Thyroid gland (tissue), 7 donors: Measurements from ENCODE around the gene SYNGR1.

- PRO-cap, 2 experiments, result no peak in any of the 2 experiments
- RAMPAGE, long total RNA, 5 experiments, result no peak in any of the 5 experiments
Measured at GRCh38 chr22:38943327-38943725, 14.1 kb upstream of the APOBEC3A start.

- PRO-cap, 2 experiments, result no peak in any of the 2 experiments
- RAMPAGE, long total RNA, 5 experiments, result no peak in any of the 5 experiments
Measured at GRCh38 chr22:39017448-39018191, 3.3 kb upstream of the APOBEC3D start.

DNA sequence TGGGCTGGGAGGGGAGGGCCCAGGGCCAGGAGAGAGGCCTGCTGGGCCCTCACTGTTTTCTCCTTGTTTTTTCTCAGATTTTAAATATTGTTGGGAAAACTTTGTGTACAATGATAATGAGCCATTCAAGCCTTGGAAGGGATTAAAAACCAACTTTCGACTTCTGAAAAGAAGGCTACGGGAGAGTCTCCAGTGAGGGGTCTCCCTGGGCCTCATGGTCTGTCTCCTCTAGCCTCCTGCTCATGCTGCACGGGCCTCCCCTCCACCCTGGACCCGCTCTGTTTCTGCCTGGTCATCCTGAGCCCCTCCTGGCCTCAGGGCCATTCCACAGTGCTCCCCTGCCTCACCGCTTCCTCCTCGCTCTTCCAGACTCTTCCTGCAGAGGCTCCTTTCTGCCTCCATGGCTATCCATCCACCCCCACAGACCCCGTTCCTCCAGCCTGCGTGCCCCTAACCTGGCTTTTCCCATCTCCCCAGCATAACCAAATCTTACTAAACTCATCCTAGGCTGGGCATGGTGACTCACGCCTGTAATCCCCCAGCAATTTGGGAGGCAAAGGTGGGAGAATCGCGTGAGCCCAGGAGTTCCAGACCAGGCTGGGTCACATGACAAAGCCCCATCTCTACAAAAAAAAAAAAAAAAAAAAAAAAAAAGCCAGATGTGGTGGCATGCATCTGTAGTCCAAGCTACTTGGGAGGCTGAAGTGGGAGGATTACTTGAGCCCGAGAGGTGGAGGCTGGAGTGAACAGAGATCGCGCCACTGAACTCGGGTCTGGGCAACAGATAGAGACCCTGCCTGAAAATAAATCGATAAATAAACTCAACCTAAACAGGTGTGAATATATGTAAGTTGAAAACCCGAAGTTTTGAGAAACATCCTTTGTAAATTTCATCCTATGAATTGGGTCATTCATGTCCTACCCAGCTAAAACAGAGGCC is 2.5 kb upstream of the APOBEC3D start:
- PRO-cap, 2 experiments, result no peak in any of the 2 experiments
- RAMPAGE, long total RNA, 5 experiments, result no peak in any of the 5 experiments

DNA sequence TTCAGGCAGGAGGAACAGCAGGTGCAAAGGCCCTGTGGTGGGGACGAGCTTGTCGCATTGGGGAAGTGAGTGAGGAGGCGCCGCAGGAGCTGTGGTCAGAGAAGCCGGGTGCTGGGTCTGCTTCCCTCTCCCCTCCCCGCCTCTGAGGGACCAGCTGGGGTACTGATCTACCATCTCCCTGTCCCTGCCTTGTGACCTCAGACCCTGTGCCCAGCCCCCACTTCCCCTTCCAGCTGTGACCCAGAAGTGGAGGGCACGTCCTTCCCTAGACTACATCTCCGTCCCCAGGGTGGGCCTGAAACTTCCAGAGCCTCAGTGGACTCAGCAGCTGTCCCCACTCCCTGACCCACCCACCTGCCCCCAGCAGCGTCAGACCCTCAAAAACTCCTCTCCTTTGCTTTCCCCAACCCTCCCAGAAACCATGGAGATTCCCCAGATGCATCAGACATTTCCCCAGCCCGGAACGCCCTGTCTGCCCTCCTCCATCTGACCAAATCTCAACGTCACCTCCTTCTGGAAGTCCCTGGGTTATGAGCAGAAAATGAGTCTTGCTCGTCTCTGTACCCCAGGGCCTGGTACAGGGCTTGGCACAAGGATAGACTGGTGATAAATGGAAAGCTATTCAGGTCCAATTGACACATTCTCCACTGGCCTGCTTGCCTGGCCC is 19.8 kb upstream of the PDGFB start:
- PRO-cap, 2 experiments, result peak in 1 of 2 experiments; most common minus-strand start position 144 of the sequence (in 1)
- RAMPAGE, long total RNA, 5 experiments, result no peak in any of the 5 experiments

GRCh38 chr22:39289128-39289510 is 30.3 kb downstream of the RPL3 start:
- PRO-cap, 2 experiments, result no peak in any of the 2 experiments
- RAMPAGE, long total RNA, 5 experiments, result no peak in any of the 5 experiments

DNA sequence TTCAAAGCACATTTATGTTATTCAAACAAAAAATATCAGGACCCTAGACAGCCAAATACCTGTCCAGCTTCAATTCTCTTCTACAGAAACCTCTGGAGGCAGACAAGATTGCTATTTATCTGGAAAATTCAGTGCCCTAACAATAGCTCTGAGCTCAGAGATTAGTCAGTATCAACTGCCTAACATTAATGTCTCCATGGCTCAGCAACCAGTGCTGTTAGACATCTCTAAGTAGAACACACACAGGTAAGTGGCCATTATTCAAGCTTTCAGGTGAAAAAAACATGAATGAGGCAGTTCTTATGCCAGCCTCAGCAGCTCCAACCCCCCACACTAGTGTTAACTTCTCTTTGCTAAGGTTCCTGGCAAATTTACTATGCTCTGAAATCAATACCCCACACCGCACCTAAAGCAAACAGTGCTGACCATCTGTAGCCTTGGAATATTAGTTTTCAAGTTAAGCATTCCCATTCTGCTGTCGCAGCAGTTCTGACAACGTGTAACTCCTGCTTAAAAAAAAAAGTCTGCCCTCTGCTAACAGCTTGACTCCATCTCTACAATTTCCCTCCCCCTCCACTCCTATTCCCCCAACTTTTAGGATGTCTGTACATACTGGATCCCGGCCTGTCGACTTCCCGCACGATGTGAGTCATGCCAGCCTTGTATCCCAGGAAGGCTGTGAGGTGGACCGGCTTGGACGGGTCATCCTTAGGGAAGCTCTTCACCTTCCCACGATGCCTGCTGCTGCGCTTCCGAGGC is 1.5 kb downstream of the RPL3 start:
- PRO-cap, 2 experiments, result no peak in any of the 2 experiments
- RAMPAGE, long total RNA, 5 experiments, result no peak in any of the 5 experiments

DNA sequence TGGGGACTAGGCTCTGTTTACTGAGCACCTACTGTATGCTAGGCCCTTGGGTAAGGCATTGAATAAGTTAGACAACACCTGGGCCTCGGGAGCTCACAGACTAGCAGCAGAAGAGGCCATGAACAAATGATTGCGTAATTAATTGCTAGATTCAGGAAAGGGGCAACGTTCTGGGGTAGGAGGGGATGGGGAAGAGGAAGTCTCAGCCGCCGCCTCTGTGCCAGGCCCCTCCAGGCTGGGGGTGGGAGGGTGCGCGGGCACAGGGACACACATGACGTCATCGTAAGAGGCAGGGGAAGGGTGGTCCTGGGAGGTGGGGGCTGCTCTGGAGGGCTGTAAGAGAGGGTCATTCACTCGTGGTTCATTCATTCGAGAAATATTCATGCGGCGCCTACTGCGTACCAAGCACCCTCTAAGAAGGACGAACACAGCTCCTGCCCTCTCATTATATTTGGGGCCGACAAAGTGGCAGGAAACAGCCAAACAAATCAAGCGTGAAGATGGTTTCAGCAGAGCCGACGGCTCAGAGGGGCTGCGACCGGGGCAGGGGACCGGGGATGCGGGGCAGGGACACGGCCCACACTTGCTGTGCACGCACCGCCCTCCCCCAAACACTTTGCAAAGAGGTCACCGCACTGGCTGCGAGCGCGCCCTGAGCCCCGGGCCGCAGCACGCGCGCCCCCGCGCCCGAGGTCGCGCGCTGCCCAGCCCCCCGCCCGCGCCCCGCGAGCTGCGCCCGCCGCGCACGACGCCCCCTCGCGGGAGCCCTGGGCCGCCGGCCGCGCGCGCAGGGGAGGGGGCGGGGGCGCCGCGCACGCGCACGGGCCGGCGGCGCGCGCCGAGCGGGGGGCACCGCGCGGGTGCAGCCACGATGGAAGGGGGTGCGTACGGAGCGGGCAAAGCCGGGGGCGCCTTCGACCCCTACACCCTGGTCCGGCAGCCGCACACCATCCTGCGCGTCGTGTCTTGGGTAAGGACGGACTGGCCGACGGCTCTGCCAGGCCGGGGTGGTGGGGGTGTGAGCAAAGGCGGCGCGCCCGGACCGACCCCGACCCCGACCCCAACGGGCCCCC is at the start of gene SYNGR1:
Gene SYNGR1 (plus strand): TSS at position 852 of the 1,073 bp plus-strand sequence.
- PRO-cap, 2 experiments, result peak in 2 of 2 experiments; most common plus-strand start position 847 of the sequence (in 1); most common minus-strand start position 618 of the sequence (in 2)
- RAMPAGE, long total RNA, 5 experiments, result start-site peak on the plus strand in 2 of 5 experiments, centred at positions 835 to 836 of the sequence, 49 to 210 reads per replicate

- PRO-cap, 2 experiments, result no peak in any of the 2 experiments
- RAMPAGE, long total RNA, 5 experiments, result no peak in any of the 5 experiments
Measured at GRCh38 chr22:39401113-39401600, 1.6 kb downstream of the TAB1 start.

DNA sequence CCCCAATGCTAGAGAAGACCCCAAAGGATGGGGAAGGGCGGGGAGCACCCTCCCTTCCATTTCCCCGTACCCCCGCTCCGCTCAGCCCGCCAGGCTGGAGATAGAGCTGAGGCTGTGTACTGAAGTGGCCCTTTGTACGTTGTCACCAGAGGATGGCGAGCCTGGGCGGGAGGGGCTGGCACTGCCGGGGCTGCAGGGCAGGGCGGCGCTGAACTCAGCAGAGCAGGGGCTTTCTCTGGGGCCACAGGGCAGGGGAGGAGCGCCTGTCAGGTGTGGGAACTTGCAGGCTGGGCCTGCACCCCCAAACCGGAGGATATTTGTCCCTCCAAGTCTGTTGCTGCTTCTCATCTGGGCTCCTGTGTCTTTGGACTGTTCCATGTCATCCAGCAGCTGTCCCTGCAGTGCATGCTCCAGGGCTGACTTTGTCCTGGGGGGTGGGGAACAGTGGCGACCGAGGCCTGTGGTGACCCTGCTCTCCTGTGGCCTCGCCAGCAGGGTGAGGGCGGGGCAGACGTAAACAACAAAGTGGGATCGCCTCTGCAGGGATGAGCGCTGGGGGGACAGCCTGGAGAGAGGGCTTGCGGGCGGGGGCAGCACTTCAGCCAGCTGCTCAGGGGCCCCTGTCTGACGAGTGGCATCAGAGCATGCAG is 13.0 kb downstream of the MGAT3 start:
- PRO-cap, 2 experiments, result no peak in any of the 2 experiments
- RAMPAGE, long total RNA, 5 experiments, result no peak in any of the 5 experiments

DNA sequence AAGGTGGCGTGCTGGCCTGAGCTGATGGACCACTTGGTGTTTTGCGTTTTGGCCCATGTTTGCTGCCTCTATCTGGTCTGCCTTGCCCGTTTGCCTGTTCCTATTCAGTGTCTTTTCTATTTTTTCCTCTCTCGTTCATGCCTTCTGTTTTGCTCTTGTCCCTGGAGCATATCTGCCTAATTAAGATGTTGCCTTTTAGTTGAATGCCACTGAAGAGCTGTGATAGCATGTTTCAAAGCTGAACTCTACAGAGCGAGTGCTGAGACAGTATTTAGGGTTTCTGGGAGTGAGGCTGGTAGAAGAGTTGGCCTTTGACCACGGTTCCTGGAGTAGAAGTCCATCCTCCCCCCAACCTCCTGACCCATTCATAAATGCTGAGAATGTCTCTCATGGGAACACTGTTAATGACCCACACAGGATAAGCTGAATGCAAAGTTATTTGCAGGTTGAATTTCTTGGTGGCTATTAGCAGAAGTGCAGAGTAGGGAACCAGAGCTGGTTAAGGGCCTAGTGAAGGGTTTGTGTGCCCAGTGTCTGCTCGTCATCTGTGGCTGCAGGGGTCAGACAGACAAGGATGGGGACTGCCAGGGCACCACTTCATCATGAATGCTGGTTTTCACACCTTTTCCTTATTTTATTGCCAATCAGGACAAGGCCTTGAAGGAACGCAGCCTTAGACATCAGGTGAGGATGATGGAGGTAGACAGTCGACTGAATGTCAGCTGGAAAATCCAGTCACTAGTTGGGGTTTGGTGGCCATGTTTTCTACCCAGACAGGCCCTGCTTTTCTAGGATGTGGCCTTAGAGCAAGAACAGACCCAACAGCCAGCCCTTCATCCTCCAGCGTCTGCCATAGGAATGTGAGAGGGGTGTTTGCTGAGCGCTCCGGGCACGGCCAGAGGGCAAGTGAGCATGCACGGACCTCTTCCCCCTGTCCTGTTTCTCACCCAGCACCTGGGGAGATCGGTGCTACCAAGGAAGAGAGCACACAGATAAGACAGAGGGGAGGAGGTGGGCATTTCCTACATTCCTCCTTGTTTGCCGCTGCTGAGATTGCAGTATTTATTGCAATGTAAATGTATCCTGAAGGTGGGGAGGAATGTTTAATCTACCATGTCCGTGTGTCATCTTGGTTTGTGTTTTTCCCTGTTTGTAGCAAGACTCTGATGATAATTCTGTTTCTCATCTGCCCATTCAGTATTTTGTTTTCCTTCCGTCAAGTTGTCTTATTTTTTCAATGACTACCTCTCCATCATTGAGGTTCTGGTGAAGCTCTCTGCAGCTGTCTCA is 5.3 kb upstream of the ATF4 start:
- PRO-cap, 2 experiments, result no peak in any of the 2 experiments
- RAMPAGE, long total RNA, 5 experiments, result no peak in any of the 5 experiments

DNA sequence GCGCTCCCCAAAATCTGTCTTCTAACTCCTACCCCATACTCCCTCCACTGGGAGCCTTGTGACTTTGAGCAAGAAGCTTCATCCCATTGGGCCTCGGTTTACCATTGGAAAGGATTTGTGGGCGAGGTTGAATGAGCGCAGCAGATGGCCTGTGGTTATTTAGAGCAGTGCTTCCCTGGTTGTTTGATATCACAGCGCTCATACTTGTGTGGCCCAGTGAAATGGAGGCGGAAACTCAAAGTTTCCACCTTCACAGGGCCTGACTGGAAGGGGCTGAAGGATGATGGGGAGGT is 1.4 kb upstream of the ATF4 start:
- PRO-cap, 2 experiments, result no peak in any of the 2 experiments
- RAMPAGE, long total RNA, 5 experiments, result no peak in any of the 5 experiments

DNA sequence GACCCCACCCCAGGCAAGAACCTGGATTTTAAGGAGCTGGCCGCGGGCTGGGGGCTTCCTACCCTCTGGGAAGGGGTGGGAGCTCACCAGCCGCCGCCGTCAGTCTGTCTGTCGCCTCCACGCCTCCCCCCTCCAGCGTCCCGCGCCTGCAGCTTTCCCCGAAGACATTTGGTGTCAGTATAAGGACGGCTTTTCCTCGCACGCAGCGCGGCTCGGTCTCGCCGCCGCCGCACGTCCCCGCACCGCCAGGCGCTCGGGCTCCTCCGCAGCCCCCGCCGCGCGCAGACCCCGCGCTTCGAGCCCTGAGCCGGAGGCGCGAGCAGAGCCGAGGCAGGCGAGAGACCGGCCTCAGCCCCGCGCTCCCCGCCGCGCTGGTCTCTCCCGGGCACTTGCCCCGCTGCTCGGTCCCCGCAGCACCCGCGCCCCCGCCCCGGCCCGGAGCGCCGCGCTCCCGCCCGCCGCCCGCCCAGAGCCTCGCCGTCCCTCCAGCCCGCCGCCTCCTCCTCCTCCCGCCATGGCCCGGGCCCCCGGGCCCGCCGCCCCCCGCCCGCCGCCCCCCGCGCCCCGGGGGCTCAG is 13.1 kb upstream of the CACNA1I start:
- PRO-cap, 2 experiments, result peak in 2 of 2 experiments; most common plus-strand start position 177 of the sequence (in 1); most common minus-strand start position 106 of the sequence (in 1)
- RAMPAGE, long total RNA, 5 experiments, result no peak in any of the 5 experiments

DNA sequence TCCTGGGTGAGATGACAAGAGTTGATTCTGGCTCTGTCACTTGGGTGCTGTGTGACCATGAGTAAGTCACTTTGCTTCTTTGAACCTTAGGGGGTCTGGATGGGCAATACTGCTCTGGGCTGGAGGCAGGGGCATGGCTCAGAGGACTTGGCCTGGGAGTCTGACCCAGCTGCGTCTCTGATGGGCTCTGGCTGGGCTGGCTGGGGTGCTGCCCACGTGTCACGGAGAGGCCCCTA is 2.6 kb downstream of the CACNA1I start:
- PRO-cap, 2 experiments, result no peak in any of the 2 experiments
- RAMPAGE, long total RNA, 5 experiments, result no peak in any of the 5 experiments

GRCh38 chr22:39926331-39926830 is 25.5 kb downstream of the GRAP2 start:
- PRO-cap, 2 experiments, result no peak in any of the 2 experiments
- RAMPAGE, long total RNA, 5 experiments, result no peak in any of the 5 experiments

- PRO-cap, 2 experiments, result no peak in any of the 2 experiments
- RAMPAGE, long total RNA, 5 experiments, result no peak in any of the 5 experiments
Measured at GRCh38 chr22:40009794-40010361, 15.1 kb downstream of the FAM83F start.

- PRO-cap, 2 experiments, result no peak in any of the 2 experiments
- RAMPAGE, long total RNA, 5 experiments, result no peak in any of the 5 experiments
Measured at GRCh38 chr22:40046019-40046511, 51.3 kb downstream of the FAM83F start.

DNA sequence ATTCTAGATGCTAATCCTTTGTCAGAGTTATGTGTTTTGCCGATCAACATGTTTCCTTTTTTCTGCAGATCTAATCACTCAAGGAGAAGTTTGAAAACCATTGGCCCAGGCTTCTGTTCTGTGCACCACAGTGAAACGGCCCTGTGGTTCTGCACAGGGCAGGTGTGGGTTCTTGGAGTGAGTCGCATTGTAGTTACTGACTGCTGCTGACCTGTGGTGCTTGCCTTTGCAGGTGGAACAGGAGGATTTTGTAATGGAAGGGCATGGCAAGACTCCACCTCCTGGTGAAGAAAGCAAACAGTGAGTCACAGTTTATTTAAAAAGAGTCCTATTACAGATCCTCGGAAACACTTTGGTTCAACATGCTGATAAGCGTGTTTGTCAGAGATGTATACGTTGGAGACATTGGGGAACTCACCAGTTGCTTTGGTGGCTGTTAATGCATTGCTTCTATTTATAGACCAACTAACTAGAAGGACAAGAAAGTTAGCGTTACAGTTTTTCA is 21.8 kb upstream of the TNRC6B start:
- PRO-cap, 2 experiments, result peak in 1 of 2 experiments; most common plus-strand start position 330 of the sequence (in 1); most common minus-strand start position 222 of the sequence (in 1)
- RAMPAGE, long total RNA, 5 experiments, result no peak in any of the 5 experiments

GRCh38 chr22:40180037-40180695 is 2.4 kb downstream of the TNRC6B start:
- PRO-cap, 2 experiments, result no peak in any of the 2 experiments
- RAMPAGE, long total RNA, 5 experiments, result no peak in any of the 5 experiments

- PRO-cap, 2 experiments, result no peak in any of the 2 experiments
- RAMPAGE, long total RNA, 5 experiments, result no peak in any of the 5 experiments
Measured at GRCh38 chr22:40190507-40190942, 12.8 kb downstream of the TNRC6B start.

DNA sequence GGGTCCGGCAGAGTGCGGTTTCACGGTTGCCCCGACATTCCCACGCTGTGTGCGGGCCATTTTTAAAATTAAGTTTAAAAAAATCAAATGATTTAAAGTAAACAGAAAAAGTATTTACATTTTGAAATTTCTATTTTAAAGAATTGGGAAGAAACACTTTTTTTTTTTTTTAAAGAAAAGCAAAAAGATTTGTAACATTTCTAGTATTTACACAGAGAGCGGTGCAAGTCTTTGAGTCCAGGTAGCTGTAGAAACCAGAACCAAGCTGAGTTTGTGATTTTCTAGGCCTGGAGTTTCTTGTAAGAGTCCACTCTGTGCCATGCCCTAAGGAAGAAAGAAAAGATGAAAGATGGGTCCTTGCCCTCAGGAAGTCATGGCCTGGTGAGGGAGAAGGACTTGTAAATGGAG is 82.3 kb downstream of the TNRC6B start:
- PRO-cap, 2 experiments, result no peak in any of the 2 experiments
- RAMPAGE, long total RNA, 5 experiments, result no peak in any of the 5 experiments